Metanephros (tissue), 2 donors: ENCODE data around the gene SLC39A13.

GRCh38 chr11:46397331-46397985, 5.9 kb upstream of the CHRM4 start:
- RAMPAGE, long total RNA = no peak

- RAMPAGE, long total RNA = no peak
These were observed 11.8 kb downstream of the LRP4 start for GRCh38 chr11:46906506-46907065.

- RAMPAGE, long total RNA = no peak
These were observed 5.7 kb downstream of the LRP4 start for GRCh38 chr11:46912485-46913309.

DNA sequence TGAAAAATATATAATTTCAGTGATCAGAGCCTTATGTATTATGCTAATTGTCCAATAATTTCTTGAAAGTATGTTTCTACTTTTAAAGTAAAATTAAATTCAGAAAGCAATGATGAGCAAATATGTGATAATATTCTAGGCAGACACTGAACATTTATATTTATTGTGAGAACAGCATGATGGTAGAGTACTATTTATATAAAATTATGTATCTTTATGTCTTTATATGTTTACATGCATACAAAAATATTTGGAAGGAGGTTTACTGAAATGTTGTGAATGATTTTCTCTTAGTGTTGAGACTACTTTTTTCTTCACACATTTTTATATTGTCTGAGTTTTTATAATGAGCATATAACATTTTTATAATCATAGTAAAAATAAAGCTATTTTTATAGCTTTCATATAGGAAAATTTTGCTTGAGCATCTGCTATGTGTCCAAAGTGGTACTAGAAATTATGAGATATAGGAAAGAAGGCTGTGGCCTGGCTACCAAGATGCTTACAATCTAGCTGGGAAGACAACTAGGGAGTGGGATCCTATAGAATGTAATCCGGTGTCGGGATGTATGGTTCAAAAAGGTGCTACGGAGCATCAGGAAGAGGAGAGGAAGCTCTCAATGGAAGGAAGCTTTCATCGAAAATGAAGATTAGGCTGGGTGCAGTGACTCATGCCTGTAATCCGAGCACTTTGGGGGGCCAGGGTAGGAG, 103.8 kb downstream of the ARFGAP2 start:
- RAMPAGE, long total RNA = no peak

DNA sequence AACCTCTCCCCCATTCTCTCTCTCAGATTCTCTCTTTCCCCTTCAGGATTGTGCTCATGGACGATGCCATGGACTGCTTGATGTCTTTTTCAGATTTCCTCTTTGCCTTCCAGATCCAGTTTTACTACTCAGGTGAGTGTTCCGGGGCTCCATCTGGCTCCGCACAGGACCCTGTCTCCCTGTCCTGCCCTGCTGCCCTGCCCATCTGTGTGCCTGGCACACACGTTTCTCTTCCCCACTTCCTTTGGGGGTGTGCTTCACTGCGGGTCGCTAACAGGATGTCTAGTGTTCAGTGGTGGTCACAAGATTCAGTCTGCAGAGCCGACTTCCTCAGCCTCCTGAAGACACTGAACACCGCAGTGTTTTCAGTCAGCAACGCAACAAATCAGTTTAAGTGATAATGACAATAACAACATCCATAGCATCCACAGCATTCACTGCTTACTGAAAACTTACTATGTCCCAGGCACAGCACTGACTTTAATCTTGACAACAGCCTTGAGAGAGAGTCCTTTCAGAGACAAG, 21.5 kb downstream of the ARFGAP2 start:
- RAMPAGE, long total RNA = no peak

- RAMPAGE, long total RNA = no peak
These were observed 1.7 kb upstream of the PACSIN3 start for GRCh38 chr11:47187996-47188241.

DNA sequence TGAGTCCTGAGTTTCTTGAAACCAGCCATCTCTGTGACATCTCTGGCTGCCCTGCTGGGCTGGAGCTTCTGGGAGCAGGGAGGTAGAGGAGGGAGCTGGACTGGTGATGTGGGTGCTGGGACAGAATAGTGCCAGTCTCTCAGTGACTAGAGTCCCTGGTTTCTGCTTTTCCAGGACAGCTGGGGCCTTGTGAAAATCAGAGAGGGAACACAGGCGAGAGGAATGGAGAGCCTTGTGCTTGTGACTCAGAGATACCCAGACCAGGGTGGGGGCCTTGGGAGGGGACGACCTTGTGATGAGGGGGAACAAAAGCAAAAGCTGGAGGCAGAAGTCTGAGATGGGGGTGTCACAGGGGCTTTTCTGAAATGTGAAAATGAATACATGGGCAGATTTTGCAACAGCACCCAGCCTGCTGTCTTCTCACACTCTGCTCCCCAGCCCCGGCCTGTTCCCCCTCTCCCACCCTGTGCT, 3.5 kb upstream of the NR1H3 start:
- RAMPAGE, long total RNA = no peak

DNA sequence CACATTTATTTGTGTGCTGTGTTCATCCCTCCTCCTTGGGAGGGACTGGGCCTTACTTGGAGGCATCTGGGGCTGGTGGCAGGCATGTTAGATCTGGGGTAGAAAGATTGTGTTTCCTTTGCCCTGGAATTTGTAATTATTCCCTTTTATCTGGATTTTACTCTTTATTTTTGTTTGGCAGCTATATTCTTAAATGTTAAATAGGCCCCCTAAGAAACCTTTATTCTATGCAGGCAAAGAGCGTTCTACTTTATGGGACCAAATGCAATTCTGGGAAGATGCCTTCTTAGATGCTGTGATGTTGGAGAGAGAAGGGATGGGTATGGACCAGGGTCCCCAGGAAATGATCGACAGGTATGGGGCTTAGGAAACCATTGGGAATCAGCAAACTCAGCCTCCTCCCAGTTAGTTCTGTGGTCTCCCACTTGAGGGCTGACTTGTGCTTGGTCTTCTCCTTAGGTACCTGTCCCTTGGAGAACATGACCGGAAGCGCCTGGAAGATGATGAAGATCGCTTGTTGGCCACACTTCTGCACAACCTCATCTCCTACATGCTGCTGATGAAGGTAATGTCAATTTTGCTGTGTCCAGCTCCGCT, 43.4 kb downstream of the MYBPC3 start:
- RAMPAGE, long total RNA = no peak

GRCh38 chr11:47354771-47355708, 2.5 kb upstream of the MYBPC3 start:
- RAMPAGE, long total RNA = no peak

DNA sequence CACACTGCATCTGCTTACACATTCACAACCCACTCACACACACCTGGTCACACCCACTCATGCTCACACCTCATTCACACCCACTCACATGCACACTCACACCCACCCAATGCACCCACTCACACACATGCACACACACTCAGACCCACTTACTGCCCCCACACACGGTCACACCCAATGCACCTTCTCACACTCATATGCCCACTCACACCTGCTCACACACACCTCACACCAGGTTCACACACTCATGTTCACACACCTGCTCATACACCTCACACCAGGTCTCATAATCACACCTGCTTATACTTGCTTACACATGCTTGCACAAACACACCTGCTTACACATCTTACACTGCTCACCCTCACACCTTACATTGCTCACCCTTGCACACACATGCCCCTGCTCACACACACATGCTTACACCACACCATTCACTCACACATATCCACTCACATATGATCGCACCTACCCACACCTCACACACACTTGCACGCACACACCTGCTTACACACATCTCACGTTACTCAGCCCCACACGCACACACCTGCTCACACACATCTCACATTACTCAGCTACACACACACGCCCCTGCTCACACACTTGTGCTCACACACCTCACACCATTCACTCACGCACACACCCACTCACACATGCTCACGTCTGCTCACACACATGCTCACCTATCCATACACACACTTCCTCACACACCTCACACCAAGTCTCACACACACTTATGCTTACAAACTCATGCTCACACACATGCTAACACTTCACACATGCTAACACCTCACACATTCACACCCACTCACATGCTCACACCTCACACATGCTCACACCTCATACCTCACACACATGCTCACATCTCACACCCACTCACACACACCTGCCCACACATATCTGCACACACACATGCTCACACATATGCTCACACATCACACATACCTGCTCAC, 4.1 kb upstream of the MYBPC3 start:
- RAMPAGE, long total RNA = no peak

DNA sequence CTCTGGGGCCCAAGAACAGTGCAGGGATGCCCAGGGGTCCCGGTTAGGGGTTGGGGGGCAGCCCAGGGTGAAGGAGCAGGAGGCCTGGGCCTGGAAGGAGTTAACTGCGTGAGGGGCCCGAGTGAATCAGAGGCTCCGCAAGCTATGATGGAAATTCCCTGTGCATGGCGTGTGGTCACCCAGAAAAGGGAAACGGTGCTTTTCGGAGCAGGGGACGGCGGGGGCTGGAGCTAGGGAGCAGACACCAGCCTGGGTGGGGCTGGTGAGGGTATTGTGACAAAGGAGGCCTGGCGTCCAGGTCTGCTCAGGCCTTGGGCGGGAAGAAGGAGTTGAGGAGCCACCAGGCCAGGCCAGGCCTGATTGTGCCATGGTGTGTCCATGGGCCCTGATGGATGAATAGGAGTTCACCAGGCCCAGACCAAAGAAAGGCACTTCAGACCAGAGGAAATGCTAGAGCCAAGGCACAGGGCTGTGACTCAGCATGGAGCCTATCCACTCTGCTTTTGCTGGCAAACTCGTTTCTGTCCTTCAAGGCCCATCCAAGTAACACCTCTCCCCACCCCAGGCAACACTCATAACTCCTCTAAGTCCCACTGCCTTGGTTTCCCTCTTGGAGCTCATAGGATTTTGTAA, 12.8 kb upstream of the SPI1 start:
- RAMPAGE, long total RNA = no peak

- RAMPAGE, long total RNA = no peak
These were observed at the start of gene SLC39A13 for GRCh38 chr11:47407669-47408782. Gene SLC39A13, plus strand, starts transcription at chr11:47408590.

DNA sequence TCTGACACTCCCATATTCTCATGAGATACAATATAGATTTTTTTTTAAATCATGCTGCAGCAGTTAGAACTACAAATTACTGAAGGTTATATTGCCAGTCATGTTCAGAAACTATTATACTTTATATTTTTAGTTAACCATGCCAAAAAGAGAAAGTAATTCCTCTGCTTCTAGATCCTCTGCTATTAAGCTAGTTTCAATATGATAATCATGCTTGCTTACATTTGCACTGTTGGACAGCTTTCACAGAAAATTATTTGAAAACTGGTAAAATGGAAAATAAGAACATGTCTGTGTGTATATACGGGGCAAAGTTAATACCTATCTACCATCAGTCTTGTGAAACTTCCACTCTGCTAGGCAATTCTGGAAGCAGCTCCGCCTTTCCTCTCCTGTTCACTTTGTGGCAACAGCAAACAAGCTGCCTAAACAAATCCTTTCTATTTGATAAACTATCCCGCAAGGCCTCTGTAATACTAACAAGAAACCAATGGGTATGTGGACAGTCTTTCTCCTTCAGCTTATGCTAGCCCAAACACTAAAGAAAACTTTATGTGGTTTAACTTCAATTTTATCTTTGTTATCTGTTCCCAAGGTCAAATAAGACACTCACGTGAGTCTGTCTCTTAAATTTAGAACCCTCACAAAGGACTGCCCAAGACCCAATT, 39.1 kb upstream of the RAPSN start:
- RAMPAGE, long total RNA = no peak

GRCh38 chr11:47724426-47725146, 9.4 kb upstream of the AGBL2 start:
- RAMPAGE, long total RNA = no peak

DNA sequence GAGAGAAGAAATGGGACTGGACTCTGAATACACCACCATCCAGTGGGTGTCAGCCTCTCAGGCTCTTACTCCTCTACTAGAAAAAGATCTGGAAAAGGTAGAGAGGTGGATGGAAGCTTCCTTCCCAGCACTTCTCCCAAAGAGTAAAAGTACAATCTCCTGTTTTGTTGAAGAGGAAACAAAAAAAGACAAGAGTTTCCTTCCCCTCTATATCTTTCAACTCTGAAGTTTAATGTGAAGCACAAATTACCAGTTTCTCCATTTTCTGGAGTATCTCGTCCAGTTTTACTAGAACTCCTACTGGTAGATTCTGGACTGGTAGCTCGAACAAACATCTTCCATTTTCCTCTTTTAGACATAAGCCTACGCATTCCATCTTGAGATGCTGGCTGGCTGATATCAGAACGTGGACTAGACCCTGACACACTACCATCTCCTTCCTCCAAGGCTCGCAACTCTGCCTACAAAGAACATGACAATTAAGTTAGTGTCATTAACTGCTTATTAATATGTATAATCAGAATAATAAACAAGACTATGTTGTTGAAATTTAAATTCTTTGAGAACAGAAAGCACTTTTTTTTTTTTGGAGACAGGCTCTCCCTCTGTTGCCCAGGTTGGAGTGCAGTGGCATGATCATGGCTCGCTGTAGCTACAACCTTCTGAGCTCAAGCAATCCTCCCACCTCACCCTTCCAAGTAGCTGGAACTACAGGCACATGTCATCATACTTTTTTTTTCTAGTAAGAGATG, 23.3 kb downstream of the FNBP4 start:
- RAMPAGE, long total RNA = no peak

GRCh38 chr11:47843344-47843845, 4.8 kb downstream of the NUP160 start:
- RAMPAGE, long total RNA = no peak

DNA sequence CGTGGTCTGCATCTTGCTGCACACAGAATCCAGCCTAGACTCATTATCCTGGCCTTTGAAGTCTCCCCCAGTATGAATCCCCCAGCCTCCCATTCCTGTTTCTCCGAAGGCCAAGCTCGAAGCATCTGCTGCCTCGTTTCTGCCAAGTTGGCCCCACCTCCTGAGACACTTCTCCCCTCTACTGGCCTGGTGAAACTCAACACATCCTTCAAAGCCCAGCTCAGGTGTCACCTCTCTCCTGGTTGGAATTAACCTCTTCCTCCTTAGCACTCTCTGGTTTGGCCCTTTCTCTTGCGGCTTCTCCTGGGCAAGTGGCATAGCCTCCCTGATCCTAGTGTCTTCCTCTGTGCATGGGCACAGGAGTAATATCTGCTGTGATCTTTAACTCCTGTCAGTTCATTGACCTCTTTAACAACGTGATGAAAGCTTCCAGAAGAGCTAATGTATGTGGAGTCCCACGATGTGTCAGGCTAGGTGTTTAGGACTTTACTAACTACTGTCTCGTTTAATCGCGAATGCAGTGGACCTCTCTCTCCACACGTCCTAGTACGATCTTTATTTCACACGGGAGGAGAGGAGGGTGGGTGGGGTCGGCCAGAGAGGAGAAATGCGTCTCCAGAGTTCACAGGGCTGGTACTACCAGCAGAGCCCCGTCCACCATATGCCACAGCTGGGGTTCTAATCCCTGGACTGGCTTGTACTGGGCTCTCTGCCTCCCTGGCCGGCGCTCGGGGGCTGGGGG, 857 bp upstream of the PTPRJ start:
- RAMPAGE, long total RNA = no peak

DNA sequence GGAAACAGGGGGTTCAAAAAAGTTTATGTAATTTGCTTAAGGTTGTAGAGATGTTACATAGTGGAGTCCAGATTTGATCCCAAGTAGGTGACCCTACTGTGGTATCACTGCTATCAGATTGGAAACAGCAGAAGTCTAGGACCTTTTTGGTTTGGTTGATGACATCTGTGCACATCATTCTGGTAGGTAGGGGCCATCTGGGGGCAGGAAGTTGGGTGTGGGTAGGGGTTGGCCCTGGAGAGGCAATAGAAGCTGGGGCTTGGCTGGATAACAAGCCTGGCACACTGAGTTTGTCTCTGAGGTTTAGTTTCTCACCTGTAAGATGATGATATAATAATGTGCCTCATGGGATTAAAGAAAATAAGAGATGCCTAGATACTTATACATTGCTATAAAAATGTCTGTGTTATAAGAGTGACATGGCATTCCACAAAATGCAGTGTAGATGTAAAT, 36.7 kb downstream of the PTPRJ start:
- RAMPAGE, long total RNA = no peak

DNA sequence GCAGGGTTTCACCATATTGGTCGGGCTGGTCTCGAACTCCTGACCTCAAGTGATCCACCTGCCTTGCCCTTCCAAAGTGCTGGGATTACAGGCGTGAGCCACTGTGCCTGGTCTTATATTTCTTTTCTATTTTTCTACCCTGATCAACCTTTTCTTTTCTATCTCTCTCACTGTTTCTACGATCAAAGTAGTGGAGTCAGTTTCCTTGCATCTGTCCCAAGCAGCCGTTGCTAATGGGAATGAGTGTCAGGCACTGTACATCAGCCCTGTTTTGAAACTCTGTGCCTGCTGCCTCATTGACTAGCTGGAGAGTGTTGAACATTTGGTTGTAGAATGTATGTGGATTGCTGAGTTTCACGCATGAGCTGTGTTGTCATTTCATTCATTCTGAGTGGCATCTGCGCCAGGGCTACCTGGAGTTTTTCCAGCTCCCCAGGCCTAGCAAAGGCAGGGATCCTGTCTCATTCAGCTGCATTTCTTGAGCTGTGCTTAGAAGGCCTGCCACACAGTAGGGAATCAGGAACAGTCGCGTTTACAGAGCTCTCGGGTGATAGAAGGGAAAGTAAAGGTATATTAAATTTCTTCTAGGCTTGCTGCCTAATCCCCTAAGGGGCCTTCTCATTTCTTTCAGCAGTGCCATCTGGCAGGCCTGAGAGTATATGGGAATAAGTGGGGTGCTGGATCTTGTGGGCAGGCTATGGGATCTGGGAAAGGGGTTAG, 44.2 kb downstream of the PTPRJ start:
- RAMPAGE, long total RNA = no peak

- RAMPAGE, long total RNA = no peak
These were observed 45.6 kb downstream of the PTPRJ start for GRCh38 chr11:48025926-48026447.